Mesenchymal stem cell of Wharton's jelly (primary cell): ENCODE data around the genes LCK and SYNC.

- CAGE, long polyA plus RNA = no peak
Measured at GRCh38 chr1:31802468-31803058, 13.3 kb downstream of the SPOCD1 start.

DNA sequence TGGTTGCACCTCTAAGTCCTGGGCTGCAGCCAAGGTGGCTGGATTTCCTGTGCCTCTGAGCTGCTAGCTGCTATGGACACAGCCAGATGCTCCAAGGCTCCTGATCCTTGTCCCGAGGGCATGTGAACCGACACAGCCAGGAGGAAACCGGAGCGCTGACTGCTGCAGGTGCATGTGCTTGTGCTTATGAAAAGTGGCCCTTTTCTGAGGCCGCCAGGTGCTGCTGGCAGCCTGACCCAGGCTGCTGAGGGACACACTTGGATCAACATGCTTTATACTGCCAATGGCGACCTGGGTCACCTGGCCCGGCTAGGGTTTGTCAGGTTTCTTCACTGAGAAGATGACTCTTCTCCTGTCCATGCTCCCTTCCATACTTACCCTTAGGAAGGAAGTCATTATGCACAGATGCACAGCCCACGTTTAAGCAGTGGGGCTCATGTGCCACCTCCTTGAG, 14.9 kb upstream of the SPOCD1 start:
- CAGE, long polyA plus RNA = no peak

DNA sequence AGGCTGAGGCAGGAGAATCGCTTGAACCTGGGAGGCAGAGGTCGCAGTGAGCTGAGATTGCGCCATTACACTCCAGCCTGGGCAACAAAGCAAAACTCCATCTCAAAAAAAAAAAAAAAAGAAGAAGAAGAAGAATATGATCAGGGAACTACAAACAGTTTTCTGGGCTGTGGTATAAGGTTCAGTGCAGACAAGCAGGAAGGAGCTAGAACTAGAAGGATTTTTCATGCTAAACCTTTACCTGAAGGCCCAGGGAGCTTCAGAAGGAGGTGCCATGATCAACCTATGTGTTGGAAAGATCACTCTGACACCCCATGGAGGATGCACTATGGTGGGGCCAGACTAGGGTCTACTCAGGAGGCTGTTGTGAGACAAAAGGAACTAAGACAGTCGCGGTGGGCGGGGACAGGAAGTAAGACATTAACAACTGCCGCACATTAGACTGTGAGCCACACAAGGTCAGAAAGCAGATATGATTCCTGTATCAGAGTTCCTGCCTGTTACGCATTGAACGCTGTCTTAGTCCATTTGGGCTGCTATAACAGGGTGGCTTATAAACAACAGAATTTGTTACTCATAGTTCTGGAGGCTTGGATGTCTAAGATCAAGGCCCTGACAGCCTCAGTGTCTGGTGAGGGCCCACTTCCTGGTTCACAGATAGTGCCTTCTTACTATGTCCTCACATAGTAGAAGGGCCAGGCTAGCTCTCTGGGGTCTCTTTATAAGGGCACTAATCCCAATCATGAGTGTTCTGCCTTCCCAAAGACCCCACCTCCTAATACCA, 49.0 kb downstream of the PTP4A2 start:
- CAGE, long polyA plus RNA = no peak

DNA sequence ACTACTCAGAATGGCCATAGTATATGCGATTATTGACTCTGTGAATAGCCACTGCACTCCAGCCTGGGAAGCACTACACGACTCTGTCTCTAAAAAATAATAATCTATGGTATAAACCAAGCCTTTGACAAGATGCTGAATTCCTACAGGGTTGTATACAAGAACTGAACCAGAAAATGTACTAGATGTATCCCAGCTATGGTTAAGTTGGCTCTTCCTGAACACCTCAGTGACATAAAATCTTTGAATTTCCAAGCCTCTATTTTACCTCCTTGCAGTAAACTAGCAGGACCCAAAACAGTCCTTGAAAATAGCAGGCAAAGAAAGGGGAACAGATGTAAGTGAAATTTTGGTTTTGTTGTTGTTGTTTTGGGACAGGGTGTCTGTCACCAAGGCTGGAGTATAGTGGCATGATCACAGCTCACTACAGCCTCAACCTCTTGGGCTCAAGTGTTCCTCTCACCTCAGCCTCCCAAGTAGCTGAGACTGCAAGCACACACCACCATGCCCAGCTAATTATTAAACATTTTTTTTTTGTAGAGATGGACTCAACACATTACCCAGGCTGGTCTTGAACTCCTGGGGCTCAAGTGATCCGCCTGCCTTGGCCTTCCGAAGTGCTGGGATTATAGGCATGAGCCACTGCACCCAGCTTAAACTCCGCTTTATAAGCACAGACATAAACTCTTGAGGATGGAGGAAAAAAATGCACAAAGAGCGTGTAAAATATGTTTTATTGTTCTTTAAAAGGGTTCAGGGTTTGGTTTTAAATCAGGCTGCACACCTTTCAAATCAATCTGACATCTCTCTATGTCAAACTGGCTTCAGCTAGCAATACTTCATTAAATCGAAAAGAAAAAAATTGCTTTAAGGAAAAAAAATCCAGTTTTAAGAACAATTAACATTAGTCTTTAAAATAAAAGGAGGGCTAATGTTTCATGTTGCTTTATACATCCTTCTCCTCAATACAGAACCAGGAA, 32.2 kb downstream of the PTP4A2 start:
- CAGE, long polyA plus RNA = no peak

- CAGE, long polyA plus RNA = no peak
Measured at GRCh38 chr1:32014931-32015124, 1.2 kb downstream of the KHDRBS1 start.

DNA sequence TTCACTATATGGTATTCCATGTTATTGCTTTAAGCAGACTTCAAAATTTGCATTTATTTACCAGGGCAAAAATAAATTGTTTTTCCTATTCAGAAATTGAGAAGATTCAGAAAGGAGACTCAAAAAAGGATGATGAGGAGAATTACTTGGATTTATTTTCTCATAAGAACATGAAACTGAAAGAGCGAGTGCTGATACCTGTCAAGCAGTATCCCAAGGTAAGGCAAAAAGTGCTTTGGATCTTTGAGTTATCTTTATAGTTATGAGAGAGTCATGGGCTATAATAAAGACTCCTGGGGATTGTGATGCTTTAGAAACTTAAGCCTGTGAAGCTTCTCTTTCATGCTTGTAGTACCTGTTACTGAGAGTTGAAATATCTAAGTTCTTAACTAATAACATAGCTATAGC, 16.5 kb downstream of the KHDRBS1 start:
- CAGE, long polyA plus RNA = no peak

GRCh38 chr1:32031336-32031889, 17.7 kb downstream of the KHDRBS1 start:
- CAGE, long polyA plus RNA = no peak

DNA sequence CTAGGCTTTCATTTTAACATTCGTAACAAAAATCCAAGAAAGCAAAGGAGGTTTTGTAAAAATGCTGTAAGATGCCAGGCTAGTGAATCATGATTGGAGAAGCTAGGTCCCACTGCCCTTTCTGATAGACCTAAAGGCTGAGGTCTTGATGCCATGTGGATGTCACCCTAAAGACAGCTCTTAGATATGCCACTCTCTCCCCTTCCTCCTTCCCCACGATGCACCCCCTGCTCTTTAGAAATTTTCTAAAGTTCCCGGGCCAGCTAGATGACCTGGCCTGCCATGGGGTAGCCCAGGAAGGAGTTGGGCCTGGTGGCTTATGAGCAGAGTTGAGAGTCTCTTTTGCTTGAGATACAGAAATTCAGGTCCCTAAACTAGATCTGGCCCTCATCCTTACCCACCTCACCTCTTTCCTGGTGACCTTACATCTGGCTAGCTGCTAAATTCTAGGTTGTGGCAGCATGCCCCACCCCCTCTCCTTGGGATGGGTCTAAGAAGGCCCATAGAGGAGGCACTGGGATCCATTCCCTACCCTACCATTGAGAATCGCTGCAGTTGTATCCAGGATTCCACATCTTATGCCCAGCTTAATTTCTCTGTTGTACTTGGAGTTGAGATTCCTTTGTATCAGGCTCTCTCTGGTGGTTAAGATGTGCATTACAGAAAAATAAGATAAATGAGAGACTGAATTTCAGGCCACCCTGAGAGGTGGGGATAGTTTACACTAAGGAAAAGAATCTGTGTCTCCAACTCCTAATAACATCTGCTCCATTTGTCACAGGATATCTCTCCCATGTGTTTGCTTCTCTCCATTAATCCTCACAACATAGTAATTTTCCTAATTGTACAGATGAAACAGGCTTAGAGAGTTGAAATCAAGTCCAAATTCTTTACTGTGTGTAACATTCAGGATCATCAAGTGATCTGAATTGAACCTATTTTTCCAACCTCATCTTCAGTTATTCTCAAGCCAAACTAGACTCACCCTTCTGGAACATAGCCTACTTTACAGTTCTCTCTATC, 9.5 kb upstream of the TMEM39B start:
- CAGE, long polyA plus RNA = no peak

- CAGE, long polyA plus RNA = no peak
Measured at GRCh38 chr1:32142588-32143162, 34.8 kb downstream of the KPNA6 start.

- CAGE, long polyA plus RNA = no peak
Measured at GRCh38 chr1:32227439-32228252, 5.4 kb downstream of the EIF3I start.

GRCh38 chr1:32242302-32242913, 4.6 kb upstream of the FAM167B start:
- CAGE, long polyA plus RNA = no peak

- CAGE, long polyA plus RNA = no peak
Measured at GRCh38 chr1:32250680-32251627, at the start of gene LCK. Gene LCK, plus strand, starts transcription at chr1:32251265.

DNA sequence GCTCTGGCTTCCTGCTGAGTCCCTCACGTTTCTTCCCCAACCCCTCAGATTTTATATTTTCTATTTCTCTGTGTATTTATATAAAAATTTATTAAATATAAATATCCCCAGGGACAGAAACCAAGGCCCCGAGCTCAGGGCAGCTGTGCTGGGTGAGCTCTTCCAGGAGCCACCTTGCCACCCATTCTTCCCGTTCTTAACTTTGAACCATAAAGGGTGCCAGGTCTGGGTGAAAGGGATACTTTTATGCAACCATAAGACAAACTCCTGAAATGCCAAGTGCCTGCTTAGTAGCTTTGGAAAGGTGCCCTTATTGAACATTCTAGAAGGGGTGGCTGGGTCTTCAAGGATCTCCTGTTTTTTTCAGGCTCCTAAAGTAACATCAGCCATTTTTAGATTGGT, 3.0 kb downstream of the MARCKSL1 start:
- CAGE, long polyA plus RNA = no peak

- CAGE, long polyA plus RNA = no peak
Measured at GRCh38 chr1:32365680-32366409, 3.5 kb downstream of the TSSK3 start.

- CAGE, long polyA plus RNA = no peak
Measured at GRCh38 chr1:32657394-32657984, 6.5 kb downstream of the RBBP4 start.

- CAGE, long polyA plus RNA = no peak
Measured at GRCh38 chr1:32694823-32695505, 7.6 kb downstream of the SYNC start.

GRCh38 chr1:32702543-32703423, at the start of gene SYNC:
Gene SYNC, minus strand, starts transcription at chr1:32702770.
- CAGE, long polyA plus RNA = no peak

DNA sequence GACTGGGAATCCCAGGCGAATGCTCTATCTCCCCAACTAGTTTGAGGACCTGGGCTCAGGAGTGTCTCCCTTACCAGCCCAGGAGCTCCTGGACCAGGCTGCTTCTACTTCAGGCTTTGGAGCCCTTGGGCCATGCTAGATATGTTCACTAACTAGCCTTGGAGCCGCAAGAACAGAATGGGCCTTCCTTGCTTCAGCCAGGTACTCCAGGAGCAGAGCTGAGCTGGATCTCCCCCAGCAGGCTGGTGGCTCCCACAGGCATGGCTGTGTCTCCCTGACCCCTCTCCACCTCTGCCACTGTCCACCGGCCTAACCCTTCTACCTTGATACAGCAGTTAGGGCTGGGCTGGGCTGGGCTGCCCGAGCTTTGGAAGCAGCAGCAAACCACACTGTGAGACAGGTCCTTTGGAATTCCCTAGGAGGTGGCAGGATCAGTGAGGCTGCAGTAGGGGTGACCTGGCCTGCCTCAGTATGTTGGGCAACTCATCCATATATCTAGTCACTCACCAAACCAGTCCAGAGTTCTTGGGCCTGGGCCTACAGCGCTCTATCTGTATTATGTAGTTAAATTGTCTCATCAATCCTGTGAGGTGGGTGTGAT, 13.2 kb upstream of the SYNC start:
- CAGE, long polyA plus RNA = no peak

DNA sequence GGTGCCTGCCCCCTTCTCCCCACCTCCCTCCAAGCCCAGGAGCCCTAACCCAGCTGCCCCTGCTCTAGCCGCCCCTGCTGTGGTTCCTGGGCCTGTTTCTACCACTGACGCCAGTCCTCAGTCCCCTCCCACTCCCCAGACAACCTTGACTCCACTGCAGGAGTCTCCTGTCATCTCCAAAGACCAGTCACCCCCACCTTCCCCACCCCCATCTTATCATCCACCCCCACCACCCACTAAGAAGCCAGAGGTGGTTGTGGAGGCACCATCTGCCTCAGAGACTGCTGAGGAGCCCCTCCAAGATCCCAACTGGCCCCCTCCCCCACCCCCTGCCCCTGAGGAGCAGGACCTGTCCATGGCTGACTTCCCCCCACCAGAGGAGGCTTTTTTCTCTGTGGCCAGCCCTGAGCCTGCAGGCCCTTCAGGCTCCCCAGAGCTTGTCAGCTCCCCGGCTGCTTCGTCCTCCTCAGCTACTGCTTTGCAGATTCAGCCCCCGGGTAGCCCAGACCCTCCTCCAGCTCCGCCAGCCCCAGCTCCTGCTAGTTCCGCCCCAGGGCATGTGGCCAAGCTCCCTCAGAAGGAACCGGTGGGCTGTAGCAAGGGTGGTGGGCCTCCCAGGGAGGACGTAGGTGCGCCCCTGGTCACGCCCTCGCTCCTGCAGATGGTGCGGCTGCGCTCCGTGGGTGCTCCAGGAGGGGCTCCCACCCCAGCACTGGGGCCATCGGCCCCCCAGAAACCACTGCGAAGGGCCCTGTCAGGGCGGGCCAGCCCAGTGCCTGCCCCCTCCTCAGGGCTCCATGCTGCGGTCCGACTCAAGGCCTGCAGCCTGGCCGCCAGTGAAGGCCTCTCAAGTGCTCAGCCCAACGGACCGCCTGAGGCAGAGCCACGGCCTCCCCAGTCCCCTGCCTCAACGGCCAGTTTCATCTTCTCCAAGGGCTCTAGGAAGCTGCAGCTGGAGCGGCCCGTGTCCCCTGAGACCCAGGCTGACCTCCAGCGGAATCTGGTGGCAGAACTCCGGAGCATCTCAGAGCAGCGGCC, 29.9 kb downstream of the KIAA1522 start:
- CAGE, long polyA plus RNA = no peak

GRCh38 chr1:32801349-32801812, 15.8 kb downstream of the YARS1 start:
- CAGE, long polyA plus RNA = no peak